Thyroid gland (tissue), 7 donors: Measurements from ENCODE around the genes TMIGD2, STAP2 and CHAF1A.

DNA sequence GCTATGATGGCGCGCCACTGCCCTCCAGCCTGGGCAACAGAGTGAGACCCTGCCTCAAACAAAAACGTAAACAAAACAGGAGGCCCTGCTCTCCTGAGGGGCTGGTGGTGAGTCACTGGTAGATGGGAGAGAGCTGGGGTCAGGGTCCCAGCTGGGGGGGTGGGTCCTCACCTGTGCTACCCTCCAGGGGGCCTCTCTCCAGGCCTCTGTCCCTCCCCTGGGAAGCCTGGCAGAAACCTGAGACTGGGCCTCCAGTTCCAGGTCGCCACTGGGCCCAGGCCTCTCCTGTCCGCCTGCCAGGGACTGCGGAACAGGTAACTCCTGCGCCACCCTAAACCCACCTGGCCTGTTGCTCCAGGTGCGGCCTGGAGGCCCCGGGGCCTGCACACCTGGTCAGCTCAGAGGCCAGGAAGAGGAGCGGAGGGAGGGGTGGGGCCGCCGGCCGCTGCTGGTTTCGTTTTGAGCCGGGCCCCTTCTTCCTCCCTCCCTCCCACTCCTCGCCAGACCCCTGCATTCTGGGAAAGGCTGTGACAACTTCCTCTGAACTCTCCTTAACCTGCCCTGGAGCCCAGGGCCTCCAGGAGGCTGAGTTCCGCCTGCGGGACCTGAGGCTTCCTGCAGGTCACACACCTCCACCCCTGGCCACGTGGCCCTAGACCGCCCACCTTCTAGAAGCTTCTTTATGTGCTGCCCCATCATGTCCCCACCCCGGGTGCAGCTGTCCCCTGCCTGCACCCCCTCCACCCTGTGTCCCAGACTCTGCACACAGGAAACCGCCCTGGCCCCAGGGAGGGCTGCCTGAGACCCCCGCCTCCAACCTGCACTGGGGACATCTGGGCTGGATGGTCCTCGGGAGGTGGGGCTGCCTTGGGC lies 17.4 kb upstream of the ZBTB7A start:
- PRO-cap, 2 experiments, result no peak in any of the 2 experiments
- RAMPAGE, long total RNA, 5 experiments, result no peak in any of the 5 experiments

GRCh38 chr19:4096073-4096442 lies 27.9 kb downstream of the MAP2K2 start:
- PRO-cap, 2 experiments, result no peak in any of the 2 experiments
- RAMPAGE, long total RNA, 5 experiments, result no peak in any of the 5 experiments

DNA sequence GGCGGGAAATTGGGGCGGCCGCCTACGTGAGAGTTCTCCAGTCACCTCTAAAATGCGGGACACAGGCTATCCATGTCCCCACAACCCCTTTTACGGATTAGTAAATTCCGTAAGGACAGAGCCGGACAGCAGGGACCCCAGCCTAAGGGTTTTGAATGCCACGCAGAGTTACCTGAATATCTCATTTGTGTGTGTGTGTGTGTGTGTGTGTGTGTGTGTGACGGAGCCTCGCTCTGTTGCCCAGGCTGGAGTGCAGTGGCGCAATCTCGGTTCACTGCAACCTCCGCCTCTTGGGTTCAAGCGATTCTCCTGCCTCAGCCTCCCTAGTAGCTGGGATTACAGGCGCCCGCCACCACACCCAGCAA lies 273 bp downstream of the ANKRD24 start:
- PRO-cap, 2 experiments, result no peak in any of the 2 experiments
- RAMPAGE, long total RNA, 5 experiments, result no peak in any of the 5 experiments

GRCh38 chr19:4302201-4302560 lies at the start of gene TMIGD2:
TSS of gene TMIGD2 (minus strand) at chr19:4302389.
- PRO-cap, 2 experiments, result no peak in any of the 2 experiments
- RAMPAGE, long total RNA, 5 experiments, result no peak in any of the 5 experiments

- PRO-cap, 2 experiments, result no peak in any of the 2 experiments
- RAMPAGE, long total RNA, 5 experiments, result no peak in any of the 5 experiments
These were observed 648 bp upstream of the FSD1 start for GRCh38 chr19:4303849-4304051.

DNA sequence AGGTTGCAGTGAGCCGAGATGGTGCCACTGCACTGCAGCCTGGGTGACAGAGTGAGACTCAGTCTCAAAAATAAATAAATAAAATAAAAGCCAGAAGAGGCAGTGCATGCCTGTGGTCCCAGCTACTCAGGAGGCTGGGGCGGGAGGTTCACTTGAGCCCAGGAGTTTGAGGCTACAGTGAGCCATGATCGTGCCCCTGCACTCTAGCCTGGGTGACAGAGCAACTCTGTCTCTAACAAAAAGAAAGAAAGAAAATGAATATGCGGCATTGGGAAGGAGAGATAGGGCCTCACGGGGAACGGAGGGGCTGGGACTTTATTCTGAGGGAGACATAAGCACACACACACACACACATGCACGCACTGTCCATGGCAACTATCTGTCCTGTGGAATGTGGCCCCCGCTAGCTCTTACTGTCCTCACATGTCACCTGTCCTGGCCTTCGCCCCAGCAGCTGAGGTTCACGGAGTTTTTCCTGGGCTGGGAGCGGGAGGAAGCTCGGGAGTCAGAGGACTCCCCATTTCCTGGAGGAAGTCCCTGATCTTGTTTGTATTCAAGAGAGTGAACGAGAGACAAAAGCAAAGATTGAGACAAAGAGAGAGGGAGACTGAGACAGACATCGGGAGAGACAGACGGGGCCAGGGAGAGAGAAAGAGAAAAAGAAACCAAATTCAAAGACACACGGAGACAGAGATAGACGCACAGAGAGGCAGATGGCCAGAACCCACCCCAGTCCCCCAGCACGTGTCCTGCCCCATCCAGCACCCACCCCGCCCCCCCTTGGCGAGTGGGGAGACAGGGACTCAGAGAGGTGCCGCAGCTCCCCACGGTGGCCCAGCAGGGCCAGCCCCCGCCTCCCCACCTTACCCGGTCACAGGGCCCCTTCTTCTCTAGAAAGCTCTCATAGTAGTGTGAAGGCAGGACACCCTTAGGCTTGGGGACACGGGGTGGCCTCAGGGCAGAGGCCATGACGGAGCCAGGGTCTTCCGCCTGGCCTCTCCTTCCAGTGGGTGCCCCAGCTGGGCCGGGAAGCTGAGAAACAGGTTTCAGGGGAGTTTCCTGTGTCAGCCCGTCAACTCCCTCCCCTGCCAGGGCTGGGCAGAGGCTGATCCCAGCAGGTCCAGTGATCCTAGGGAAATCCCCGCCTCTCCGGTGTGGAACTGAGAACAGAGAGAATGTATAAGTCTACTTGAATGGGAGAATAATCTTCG lies at the start of gene STAP2:
STAP2 (minus strand) TSS at position 1,043 of the 1,211 bp plus-strand sequence.
- PRO-cap, 2 experiments, result peak in 2 of 2 experiments; most common plus-strand start position 602 of the sequence (in 2); most common minus-strand start position 1,012 of the sequence (in 2)
- RAMPAGE, long total RNA, 5 experiments, result start-site peak on the minus strand in 5 of 5 experiments, centred at positions 1,013 to 1,094 of the sequence, 25 to 145 reads per replicate

DNA sequence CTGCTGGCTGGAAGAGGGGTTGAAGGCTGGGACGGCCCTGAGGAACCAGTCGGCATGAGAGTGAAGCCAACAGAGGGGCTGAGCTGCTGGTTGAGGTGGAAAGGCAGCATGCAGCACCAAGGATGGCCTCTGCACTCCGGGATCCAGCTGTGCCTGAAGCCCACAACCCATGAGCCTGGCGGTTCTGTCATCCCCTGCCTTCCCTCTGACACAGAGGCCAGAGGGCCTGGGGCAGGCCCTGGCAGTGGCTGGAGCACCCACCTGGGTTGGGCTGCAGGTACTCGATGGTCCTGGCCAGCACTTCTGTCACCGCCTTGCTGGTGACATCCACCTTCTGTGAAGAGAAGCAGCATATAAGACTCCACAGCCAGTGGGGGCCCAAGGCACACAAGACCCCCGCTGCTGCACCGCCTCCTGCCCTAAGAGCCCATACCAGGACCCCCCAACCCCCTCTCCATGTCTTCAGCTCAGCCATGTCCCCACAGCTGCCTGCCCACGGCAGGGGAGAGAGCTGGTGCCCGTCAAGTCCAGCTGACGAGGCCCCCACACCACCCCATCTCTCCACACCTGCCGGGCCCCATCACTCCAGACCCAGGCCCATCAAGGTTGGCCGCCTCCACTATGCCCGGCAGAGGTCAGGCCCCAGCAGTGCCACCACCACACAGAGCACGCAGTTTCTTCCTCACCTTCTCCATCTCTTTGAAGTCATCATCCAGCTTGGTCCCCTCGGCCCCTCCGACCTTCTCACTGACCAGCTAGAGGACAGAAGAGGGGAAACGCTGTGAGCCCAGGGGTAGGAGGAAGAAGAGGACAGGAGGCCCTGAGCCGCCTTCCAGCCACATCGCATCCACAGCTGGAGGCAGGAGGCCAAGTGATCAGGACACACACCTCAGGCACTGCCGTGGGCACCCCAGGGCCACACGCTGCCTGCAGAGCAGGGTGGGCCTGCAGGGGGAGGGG lies 23.2 kb downstream of the MPND start:
- PRO-cap, 2 experiments, result no peak in any of the 2 experiments
- RAMPAGE, long total RNA, 5 experiments, result no peak in any of the 5 experiments

- PRO-cap, 2 experiments, result peak in 2 of 2 experiments; most common plus-strand start chr19:4374827 (in 1); most common minus-strand start chr19:4374477 (in 1)
- RAMPAGE, long total RNA, 5 experiments, result no peak in any of the 5 experiments
These were observed 26.2 kb downstream of the SH3GL1 start for GRCh38 chr19:4373754-4374924.

DNA sequence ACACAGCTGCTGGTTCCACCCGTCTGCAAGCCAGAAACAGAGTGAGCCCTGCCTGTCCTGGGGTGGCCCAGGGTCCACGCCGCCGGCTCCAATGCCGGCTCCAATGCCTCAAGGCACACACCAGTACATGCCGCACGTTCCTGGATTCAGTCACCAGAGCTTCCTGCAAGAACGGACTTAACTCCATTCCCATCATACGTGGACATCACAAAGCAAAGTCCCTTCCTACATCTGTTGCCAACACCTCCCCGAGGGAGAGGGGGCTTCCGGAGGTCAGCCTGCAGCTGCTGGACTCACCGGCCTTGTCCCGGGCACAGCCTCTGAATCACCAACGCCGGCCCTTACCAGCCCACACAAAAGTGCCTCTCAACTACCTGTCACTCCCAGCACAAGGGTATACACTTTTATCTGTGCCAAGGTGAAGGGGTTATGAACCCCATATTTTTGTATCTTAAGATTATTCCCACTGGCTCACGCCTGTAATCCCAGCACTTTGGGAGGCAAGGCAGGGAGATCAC lies 8.5 kb downstream of the SH3GL1 start:
- PRO-cap, 2 experiments, result peak in 2 of 2 experiments; most common minus-strand start position 93 of the sequence (in 2)
- RAMPAGE, long total RNA, 5 experiments, result no peak in any of the 5 experiments

DNA sequence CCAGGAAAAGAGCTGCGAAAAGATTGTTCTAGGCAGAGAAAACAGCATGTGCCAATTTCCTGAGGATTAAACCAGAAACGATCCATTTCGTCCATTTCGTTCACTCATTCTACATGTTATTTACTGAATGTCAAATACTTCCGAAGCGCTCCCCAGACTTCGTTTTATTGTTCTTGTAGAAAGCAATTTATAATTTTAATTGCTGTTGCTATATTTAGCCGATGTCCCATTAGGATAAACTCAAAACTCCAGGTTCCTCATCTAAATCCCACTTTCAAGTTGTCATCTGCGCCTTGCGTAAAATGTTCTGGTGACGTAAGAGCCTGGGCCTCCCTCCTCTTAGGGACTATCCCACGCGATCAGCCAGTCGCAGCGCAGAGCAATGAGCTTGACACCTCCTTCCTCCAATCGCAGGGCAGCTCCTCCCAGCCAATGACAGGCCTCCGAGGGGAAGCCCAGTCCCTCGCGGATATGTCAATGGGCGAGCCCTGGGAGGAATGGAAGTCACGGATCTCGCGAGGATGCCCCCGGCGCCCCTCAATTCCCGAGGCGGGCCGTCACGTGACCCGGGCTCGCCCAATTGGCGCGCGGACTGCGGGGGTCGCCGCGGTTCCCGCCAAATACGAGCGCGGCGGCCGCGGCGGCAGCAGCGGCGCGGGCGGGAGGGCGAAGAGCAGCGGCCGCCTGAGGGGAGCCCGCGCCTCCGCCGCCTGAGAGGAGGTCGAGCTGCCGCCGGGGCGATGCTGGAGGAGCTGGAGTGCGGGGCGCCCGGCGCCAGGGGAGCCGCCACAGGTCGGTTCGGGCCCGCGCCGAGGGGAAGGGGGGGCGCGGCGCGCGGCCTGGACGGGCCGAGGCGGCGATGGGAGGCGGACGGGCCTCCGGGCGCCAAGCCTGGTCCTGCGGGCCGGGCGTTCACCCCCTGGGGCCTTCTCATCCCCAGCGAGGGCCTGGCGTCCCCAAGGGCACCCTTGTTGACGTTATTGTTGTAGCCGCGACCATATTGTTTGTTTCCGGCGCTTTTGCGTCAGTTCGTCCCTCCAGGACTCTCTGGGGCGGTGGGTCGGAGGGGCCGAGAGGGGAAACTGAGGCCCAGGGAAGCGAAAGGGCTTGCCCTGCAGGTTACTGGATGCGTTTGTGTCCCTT lies at the start of gene CHAF1A:
CHAF1A (plus strand) TSS at position 618 of the 1,143 bp plus-strand sequence.
- PRO-cap, 2 experiments, result peak in 2 of 2 experiments; most common plus-strand start position 629 of the sequence (in 1); most common minus-strand start position 309 of the sequence (in 2)
- RAMPAGE, long total RNA, 5 experiments, result no peak in any of the 5 experiments

GRCh38 chr19:4445780-4447086 lies 11.4 kb downstream of the UBXN6 start:
- PRO-cap, 2 experiments, result no peak in any of the 2 experiments
- RAMPAGE, long total RNA, 5 experiments, result no peak in any of the 5 experiments

- PRO-cap, 2 experiments, result no peak in any of the 2 experiments
- RAMPAGE, long total RNA, 5 experiments, result no peak in any of the 5 experiments
These were observed 15.9 kb downstream of the PLIN4 start for GRCh38 chr19:4502343-4502836.

- PRO-cap, 2 experiments, result no peak in any of the 2 experiments
- RAMPAGE, long total RNA, 5 experiments, result no peak in any of the 5 experiments
These were observed 1.5 kb upstream of the PLIN4 start for GRCh38 chr19:4519557-4520399.

DNA sequence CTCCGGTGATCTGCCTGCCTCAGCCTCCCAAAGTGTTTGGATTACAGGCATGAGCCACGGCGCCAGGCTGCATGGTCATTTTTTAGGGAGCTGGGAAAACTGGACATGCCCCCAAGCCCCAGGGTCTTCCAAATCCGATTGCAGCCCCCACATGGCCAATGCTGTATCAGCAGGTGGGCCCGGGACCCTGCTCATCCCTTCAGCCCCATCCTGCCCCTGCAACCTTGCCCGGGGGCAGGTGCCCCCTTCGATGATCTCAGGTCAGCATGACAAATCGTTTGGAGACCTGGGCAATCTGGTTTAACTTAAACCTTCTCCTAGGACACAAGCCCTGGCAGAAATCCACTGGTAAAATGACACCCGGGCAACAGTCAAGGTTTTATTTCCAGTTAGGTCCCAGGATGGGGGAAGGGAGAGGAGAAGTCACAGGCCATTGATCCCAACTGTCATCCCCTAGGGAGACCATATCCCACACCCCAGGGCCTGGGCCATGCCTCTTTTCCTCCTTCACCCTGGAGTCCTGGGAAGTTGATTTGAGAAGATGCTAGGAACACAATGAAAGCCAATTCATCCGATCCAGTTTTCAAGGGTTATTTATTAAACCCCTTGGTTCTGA lies 1.7 kb upstream of the PLIN5 start:
- PRO-cap, 2 experiments, result no peak in any of the 2 experiments
- RAMPAGE, long total RNA, 5 experiments, result no peak in any of the 5 experiments

DNA sequence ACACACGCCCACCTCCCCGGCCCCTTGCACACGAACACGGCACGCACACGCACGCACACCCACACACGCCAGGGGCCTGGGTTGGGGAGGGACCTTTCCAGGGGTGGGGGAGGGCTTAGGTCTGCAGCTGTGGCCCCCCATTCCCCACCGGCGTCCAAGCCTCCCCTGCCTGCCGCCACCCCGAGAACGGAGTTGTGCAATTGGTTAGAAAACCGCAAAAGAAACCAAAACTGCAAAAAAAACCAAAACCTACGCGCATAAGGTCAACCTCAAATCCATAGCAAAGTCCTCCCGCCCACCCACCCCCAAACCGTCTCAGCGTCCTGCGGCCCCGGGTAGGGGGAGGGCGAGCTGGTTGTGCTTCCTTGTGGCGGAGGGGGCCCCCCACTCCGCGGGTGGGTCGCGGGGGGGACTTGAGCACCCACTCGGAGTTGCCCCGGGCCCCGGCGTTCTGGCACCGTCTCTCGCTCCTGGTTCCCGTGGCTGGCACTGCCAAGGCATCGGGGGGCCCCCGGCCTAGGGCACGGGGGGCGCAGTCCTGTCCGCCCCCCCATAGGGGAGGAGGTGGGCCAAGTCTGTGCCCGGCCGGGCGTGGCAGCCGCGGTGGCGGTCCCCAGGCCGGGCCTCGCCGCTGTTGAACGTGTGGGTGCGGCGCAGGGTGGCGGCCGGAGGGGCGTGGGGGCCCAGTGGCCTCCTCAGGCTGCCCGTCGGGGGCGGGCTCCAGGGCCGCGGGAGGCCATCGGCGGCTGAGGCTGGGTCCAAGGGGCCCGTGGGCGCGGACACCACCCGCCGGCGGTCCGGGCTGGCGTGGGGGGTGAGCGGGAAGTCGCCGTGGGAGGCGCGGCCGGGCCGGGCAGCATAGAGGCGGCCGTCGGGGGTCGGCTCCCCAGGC lies 3.5 kb upstream of the LRG1 start:
- PRO-cap, 2 experiments, result peak in 2 of 2 experiments; most common minus-strand start position 801 of the sequence (in 2)
- RAMPAGE, long total RNA, 5 experiments, result no peak in any of the 5 experiments

DNA sequence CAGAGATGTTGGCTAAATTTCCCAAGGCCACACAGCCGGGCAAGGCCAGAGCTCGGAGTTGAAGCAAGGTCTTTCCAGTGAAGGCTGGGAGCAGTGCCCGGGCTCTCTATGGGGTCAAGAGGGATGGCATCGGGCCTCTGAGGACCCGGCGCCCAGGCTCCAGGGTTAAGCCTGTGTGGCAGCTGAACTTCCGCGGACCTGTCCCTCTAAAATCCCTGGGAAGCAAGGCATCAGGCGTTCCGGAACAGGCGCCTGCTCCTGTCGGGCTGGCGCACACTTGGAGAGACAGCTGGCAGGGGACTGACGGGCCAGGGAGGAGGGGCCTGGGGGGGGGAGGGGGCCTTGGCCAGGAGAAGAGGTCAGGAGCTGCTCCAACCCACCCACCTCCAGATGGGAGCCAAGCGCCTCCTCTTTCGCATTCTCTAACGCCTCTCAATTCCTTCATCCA lies 36.7 kb upstream of the SEMA6B start:
- PRO-cap, 2 experiments, result no peak in any of the 2 experiments
- RAMPAGE, long total RNA, 5 experiments, result no peak in any of the 5 experiments

DNA sequence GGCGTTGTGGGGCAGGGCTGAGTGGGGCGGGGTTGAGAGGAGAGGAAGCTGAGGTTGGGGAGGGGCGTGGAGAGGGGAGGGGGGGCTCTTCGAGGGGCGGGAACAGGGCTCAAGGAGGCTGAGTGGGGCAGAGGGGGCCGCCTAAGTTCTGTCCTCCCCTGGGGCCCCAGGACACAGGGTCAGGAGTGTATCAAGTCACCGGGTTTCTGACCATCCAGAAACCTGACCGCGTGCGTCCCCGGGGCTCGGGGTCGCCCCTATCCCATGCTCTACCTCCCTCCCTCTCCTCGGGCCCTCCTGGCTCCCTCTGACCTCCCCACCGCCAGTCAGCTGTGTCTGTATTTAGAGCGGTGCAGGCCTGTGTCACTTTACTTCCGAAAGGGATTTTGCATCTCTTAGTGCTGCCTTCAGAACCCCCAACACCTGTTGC lies 38.7 kb upstream of the SEMA6B start:
- PRO-cap, 2 experiments, result no peak in any of the 2 experiments
- RAMPAGE, long total RNA, 5 experiments, result no peak in any of the 5 experiments

DNA sequence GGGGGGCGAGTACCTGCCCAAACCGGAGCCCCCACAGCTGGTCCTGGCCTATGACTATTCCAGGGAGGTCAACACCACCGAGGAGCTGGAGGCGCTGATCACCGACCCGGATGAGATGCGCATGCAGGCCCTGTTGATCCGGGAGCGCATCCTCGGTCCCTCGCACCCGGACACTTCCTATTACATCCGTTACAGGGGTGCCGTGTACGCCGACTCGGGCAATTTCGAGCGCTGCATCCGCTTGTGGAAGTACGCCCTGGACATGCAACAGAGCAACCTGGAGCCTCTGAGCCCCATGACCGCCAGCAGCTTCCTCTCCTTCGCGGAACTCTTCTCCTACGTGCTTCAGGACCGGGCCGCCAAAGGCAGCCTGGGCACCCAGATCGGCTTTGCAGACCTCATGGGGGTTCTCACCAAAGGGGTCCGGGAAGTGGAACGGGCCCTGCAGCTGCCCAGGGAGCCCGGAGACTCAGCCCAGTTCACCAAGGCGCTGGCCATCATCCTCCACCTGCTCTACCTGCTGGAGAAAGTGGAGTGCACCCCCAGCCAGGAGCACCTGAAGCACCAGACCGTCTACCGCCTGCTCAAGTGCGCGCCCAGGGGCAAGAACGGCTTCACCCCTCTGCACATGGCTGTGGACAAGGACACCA lies 1.4 kb downstream of the FEM1A start:
- PRO-cap, 2 experiments, result no peak in any of the 2 experiments
- RAMPAGE, long total RNA, 5 experiments, result no peak in any of the 5 experiments

- PRO-cap, 2 experiments, result no peak in any of the 2 experiments
- RAMPAGE, long total RNA, 5 experiments, result no peak in any of the 5 experiments
These were observed 3.1 kb downstream of the FEM1A start for GRCh38 chr19:4794168-4795430.

DNA sequence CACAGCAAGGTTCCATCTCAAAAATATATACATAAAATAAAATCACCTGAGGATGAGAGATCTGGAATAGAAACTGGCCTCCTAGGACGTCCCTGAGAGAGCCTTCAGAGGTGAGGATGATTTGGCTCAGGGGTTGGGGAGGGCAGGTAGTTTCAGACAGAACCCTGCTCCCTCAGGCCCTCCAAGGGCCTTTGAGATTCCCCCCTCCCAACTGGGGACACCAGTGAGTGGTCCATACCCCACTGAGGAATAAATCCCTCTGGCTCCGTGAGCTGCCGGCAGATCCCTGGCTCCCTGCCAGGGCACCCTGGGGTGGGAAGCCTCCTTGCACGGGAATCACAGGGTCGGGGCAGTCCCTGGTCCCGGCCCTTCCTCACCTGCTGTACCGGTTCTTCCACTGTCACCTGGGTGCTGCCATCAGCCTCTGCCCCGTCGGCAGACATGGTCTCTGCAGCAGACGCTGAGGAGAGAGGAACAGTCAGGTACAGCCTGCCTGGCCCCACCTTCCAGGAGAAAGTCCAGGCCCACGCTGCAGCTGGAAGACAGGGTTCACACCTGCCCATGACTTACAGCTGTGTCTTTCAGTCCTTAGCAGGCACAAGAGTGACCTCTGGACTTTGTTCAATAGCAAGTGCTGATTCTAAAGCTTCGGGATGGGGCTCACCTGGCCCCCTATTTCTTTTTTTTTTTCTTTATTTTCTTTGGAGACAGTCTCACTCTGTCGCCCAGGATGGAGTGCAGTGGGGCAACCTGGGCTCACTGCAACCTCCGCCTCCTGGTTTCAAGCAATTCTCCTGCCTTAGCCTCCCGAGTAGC lies 6.3 kb downstream of the PLIN3 start:
- PRO-cap, 2 experiments, result peak in 1 of 2 experiments; most common plus-strand start position 453 of the sequence (in 1)
- RAMPAGE, long total RNA, 5 experiments, result no peak in any of the 5 experiments